ENCODE measurements around a stretch of chr17.

DNA sequence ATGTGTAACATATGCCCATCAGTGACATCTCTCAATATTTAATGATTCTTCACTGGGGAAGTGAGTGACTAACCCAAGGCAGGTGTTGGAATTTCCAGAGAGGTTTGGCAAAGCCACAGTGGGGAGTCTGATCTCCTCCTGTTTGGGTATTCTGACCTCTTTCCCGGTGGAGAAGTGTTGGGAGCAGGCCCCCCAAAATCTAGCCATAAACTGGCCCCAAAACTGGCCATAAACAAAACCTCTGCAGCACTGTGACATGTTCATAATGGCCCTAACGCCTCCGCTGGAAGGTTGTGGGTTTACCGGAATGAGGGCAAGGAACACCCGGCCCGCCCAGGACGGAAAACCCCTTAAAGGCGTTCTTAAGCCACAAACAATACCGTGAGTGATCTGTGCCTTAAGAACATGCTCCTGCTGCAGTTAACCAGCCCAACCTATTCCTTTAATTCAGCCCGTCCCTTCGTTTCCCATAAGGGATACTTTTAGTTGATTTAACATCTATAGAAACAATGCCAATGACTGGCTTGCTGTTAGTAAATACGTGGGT is 4.3 kb upstream of the DOC2B start:
- RRBS, result no CpG with 5 or more reads among the region's 12 CpGs

DNA sequence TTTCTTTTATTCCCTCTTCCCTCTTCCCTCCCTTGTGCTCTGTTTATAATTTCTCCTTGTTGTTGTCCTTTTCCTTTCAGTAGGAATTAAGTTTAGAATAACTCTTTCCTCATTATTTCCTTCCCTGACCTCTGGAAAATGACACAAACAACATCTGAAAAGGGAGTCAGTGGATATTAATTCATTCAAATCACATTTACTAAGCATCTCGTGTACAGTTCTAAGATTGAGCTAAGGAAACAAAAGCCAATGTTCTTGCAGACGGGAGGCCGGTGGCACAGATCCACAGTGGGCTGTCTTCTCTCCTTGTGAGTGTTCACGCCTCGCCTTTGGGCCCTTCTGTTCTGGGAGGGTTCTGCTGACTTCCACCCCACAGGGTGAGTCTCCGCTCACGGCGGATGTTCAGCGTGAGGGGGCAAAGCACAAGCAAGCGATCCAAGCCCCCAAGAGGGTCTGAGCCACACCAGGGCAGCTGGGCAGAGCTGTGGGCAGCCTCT is 84.1 kb upstream of the DOC2B start:
- RRBS, result no CpG with 5 or more reads among the region's 10 CpGs

- RRBS, result no CpG with 5 or more reads among the region's 14 CpGs
These were observed 6.5 kb downstream of the C17orf97 start for GRCh38 chr17:416520-417136.

DNA sequence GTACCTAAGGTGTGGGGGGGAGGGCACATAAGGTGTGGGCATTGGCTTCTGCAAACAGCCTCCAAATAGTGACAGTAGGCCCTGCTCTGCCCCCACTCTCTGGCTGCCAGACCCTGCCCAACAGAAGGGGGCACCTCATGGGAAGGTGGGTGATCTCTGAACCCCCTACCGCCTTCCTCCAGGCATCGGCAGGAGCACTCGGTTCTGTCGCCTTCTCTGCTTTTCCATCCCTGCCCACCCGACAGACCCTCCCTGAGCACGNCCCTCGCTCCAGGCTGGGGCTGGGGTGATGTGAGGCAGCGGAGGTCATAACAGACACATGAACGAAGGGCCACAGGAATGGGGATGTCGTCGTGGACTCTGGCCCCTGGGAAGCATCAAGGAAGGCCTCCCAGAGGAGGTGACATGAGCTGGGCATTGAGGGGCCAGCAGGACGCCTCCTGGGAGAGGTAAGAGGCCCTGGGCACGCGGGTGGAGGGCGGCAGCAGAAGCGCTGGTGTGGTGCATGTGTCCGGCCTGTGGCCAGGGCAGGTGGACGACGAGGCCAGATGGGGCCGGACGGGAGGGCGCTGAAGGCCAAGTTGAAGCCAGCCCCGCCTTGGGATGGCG is 79.1 kb downstream of the C17orf97 start:
- RRBS, result no CpG with 5 or more reads among the region's 24 CpGs

DNA sequence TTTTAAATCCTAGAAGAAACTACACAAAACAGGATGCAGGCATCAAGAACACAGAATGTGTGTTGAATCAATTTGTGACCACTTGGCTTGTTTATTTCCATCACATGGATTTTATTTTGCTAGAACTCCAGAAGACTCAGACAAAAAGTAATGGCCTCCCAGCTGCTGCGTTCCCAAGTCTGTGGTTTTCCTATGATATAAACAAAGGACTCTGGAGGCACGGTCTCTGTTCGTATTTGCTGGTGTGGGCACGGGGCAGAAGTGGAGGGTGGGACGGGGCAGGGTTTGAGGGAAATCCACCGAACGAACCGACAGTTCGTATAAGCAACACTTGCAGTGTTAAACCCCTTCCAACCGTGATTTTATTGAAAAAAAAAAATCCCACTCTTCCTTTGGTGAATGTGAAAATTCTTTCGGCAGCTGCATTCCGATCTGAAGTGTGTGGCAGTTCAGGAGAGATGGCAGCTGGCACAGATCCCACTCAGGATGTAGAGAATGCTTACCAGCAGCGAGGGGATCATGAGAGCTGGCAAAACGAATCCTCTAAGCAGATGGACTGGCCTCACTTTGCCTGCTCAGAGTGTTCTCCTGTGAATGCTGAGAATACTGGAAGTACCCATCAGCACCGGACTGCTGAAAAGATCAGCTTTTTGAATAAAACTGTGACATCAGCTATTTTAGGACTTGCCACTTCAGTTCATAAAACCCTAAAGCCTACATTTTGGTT is 139.3 kb downstream of the C17orf97 start:
- RRBS, result no CpG with 5 or more reads among the region's 15 CpGs

GRCh38 chr17:602376-603117 is 112.1 kb downstream of the VPS53 start:
- RRBS, result no CpG with 5 or more reads among the region's 9 CpGs

DNA sequence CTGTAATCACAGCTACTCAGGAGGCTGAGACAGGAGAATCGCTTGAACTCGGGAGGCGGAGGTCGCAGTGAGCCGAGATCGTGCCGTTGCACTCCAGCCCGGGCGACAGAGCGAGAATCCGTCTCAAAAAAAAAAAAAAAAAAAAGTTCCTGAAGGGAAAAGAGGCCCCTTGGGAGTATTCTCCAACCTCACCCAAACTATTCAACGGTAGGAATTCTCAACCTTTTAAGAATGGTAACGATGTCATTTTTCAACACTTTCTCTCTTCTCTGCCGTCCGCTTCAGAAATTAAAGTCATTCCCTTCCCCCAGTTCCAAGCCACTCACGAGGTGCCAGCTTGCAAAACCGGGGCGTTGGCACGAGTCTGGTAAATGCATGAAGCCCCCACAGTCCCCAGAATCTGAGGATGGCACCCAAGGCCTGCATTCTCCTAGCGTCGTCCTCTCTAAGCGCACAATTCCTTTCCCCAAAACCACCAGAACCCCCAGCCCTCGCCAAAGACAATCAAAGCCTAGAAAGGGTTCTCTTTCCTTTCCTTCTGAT is 648 bp downstream of the VPS53 start:
- RRBS, result no CpG with 5 or more reads among the region's 23 CpGs

DNA sequence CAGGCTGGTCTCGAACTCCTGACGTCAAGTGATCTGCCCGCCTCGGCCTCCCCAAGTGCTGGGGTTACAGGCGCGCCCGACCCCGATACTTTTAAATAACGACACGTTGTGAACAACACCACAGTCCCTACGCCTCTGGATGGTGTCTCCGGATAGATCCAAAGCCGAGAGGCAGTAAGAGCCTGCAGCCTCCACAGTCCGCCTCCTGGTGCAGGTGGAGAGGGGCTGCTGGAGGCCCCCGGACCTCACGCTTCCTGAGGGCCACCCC is 737 bp upstream of the TLCD3A start:
- RRBS, result 4% methylated on average over 3 of the region's 16 CpGs

DNA sequence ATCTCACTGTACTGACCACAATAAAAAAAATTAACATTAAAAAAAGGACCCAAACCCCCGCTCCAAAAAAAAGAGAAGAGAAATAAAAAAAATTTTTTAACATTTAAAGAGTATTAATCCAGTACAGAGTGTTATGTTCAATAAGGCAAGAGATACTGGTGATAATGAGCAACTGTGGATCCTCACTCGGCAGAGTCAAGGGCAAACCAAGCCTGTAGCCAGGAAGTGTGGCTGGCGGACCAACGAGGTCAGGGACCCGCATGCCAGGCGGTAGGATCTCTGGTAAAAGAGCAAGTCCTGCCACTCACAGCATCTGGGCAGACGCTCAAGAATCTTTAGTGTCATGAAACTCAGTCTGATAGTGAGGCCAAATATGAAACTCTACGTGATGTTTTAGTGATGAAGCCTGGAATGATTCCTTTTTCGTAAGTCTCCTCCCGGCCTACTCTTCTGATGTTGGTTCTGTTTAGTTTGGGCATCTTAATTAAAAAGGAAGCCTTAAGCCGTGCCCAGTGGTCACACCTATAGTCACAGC is 8.3 kb upstream of the GEMIN4 start:
- RRBS, result no CpG with 5 or more reads among the region's 11 CpGs

DNA sequence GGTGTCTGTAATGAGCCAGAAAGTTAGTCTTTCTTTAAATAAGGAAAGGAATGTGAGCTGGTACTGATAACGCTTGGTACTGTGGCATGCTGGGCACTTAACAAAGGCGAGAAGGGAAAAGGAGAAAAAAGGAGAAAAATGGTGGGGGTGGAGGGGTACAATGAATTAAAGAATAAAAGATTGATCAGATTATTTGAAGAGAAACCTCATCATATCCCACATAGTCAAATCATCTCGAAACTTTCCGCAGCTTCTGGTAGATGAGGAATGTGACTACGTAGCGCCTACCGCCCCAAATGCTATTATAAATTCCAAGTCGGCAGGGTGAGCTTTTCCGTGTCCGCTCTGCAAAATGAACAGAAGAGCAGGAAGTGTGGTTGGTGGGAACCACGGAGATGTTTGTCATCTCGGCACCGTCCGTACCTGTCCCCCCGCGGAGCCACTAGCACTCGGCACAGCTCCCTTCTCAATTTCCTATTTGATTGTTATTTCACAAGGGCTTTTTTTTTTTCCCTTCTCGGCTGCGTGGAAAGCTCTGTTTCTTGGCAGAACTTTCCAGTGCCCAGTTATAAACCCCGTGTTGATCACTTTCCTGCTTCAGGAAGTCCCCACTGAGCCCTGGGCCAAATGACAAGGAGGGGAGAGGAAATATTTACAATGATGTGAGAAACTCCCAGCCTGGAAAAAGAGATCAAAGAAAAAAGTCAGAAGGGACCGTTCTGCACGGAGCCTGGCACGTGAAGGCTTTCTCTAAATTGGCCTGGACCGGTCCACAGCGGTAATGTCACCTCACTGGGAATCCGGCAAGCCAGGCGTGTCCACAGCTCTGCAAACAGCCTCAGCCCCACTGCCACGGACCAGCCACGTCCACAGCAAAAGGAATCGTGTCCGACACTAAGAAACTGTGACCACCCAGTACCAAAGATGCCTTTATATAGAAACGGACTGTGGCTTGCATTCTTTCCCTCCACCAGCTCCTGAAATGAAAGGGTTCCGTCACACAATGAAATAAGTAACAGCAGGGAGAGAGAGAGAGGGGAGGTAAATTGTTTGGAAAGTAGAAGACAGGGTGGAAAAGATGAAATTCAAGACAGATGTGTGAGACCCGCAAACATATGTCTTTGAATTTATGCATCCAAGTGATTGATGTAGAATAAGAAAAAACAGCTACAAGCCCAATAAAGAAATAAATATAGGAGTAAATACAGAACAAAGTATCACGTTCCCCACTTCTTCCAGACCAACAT is 65.0 kb downstream of the MRM3 start:
- RRBS, result no CpG with 5 or more reads among the region's 35 CpGs

DNA sequence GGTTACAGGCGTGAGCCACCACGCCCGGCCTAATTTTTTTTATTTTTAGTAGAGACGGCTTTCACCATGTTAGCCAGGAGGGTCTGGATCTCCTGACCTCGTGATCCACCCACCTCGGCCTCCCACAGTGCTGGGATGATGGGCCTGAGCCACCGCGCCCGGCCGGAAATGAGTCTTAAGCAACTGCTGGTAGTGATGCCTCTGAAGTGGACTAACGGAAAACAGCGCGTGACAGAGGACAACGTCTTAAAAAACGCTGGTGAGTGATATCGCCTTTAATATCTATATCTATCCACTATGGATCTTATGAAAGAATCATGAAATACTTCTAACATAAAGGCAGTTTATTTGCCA is 69.9 kb downstream of the NXN start:
- RRBS, result no CpG with 5 or more reads among the region's 16 CpGs

DNA sequence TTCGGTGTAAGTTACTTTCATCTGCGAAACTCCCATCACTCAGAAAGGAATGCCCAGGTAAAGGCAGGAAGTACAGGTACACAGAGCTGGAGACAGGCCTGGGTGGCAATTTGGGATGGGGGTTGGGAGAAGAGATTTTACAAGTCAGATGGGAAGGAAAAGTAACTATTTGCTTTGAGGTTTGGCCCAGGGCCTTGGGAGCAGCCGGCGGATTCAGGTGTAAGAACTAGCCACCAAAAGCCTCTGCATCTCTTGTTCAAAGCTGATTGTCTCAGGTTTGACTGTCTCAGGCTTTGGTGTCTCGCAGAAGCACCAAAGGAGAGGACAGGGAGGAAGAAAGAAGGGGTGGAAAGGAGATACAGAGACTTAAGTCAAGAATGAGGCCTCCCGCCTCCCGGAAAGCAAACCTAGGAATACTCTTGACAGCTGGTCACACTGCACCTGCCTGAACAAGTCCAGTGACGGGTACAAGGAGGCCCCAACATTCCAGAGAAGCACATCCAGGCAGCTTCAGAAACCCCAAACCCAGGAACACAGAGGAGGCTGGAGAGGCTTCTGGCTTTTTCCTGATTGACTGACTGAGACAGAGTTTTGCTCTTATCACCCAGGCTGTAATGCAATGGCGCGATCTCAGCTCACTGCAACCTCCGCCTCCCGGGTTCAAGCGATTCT is 54.6 kb downstream of the NXN start:
- RRBS, result no CpG with 5 or more reads among the region's 13 CpGs

GRCh38 chr17:972957-973315 is 6.6 kb downstream of the NXN start:
- RRBS, result no CpG with 5 or more reads among the region's 13 CpGs

DNA sequence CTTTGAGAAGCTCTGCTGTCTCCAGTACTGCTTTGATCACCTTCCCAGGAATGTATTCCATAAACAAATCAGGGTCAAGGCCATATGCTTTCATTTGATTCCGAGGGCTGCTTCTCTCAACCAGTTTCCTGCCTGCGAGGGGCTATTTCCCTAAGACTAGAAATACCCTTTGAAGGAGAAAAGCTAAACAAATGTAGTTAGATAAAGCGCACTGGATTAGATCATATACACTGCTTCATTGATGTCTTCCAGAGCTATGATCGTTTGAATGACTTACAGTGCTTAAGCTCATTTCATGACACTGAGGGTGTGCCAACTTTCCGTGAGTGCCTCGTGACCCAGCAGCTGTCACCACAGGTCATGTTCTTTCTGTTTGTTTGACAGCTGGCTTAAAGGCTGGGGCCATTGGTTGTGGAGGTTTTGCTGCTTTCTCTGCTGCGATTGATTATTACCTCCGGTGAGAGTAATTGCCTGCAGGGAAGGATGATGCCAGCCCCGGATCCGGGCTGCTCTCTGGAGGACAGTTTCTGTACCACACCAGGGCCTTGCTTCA is 3.8 kb downstream of the TIMM22 start:
- RRBS, result 45% methylated on average over 1 of the region's 10 CpGs

- RRBS, result no CpG with 5 or more reads among the region's 16 CpGs
These were observed 13.7 kb downstream of the TIMM22 start for GRCh38 chr17:1010629-1011069.

- RRBS, result no CpG with 5 or more reads among the region's 19 CpGs
These were observed 22.4 kb downstream of the TIMM22 start for GRCh38 chr17:1019095-1019989.

DNA sequence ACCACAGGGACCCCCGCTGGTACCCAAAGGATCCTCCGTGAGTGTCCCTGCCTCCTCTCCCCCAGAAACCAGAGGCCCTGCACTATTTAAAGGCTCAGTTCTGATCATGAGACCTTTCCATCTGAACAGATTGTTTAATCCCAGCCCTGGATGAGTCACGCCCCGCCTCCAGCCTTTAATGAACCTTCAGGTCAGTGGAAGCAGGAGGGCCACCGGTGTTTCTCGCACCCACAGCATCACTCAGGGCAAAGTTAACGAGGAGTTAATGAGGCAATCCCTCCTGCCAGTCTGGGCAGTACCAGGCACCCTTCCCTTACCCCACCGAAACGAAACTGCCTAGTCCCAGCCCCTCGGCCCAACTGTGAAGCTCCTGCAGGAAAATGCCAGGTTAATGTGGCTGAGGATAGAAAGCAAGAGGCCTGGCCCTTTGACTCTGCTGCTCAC is 32.4 kb downstream of the TIMM22 start:
- RRBS, result no CpG with 5 or more reads among the region's 10 CpGs

- RRBS, result no CpG with 5 or more reads among the region's 14 CpGs
These were observed 89.3 kb downstream of the ABR start for GRCh38 chr17:1090408-1090878.

DNA sequence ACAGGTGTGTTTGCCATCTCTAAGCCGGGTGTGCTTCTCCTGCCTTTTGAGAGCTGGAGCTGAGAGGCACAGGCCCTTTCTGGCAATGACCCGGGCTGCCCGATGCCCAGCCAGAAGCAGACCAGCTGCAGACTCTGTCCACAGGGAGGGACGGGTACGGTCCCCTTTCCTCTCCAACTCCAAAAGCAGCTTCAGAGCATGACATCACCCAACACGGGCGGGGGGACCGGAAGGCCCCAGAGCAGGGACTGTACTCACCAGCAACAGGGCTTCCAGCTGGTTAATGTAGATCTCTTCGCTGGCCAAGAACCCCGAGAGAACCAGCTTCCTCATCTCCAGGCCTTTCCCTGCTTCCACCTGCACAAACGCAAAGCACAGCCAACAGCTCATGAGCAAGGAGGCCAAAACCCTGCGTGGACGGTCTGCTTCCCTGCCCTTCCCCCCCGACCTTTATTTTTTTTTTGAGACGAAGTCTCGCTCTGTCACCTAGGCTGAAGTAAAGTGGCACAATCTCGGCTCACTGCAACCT is 79.3 kb downstream of the ABR start:
- RRBS, result 93% methylated on average over 2 of the region's 17 CpGs

DNA sequence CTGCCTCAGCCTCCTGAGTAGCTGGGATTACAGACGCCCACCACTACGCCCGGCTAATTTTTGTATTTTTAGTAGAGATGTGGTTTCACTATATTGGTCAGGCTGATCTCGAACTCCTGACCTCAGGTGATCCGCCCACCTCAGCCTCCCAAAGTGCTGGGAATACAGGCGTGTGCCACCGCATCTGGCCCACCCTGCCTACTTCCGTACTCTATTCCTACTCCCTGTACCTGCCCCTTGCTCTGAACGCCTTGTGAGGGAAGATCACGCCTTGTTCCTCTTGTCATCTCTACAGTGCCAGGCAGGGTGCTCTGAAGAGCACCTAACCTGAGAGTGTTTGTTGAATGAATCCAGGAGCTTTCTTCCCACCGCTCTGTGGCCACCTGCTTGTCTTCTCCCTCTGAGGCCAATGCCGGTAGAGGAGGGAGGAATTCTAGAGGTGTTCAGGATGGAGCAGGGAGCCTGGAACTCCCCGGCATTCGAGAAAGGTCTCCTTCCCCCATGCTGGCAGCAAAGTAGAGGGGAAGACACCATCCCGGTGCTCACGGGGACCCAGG is 73.1 kb downstream of the ABR start:
- RRBS, result 83% methylated on average over 4 of the region's 16 CpGs